GM19239 (cell line): ENCODE measurements around the genes FAM241B, NPFFR1 and PRF1.

DNA sequence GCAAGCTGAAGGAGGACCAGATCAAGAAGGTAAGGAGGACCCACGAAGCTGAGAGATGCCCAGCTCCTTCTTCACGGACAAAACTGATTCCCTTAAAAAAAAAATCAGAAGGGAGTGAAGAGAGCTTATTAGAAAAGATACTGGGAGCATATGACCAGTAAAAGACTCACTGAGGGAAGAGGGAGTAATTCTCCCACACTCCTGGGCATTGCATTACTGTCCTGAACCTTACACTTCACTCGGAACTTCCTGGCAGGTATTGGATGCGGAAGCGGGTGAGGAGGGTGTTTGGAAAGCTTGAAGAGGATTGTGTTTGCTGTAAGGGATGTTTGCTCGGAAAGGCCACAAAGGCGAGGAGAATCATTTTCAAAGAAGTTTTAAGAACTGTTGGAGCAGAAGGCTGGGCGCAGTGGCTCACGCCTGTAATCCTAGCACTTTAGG, 358 bp downstream of the HKDC1 start:
- RRBS: no CpG with 5 or more reads among the region's 9 CpGs

- RRBS: no CpG with 5 or more reads among the region's 13 CpGs
Observed at GRCh38 chr10:69326037-69326678, 7.5 kb downstream of the HK1 start.

DNA sequence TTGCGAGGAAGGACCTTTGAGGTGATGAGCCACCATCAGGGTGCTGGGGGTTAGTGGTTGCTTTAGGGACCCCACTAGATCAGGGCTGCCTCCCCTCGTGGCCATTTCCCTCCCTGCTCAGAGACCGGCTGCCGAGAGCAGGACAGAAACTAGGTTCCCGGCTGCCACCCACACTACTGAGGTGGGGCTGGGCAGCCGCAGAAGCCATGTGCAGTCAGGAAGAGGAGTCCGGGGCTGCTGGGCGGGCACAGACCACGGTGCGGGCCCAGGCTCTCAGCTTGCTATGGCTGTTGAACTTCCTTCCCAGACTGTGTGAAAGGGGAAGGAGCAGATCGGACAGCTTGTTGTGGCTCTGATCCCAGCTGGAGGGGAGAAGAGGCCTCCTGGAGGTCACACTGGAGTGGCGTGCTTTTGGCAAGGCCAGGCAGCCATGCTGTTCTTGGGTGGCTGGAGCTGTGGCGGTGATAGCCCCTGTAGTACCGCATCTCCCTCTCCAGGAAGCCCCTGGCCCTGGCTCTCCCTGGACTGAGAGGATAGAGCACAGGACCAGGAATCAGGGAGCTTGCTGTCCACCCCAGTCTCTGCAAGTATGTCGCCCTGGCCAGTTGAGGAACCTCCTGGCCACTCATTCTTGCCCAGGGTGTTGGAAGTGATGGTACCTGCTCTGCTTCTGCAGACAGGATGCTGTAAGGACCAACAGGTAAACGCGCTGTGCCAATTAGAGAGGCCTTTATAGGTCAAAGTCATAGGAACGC, 16.5 kb downstream of the HK1 start:
- RRBS: 19% methylated on average over 3 of the region's 18 CpGs

GRCh38 chr10:69417284-69417875, 662 bp upstream of the TACR2 start:
- RRBS: 66% methylated on average over 4 of the region's 16 CpGs

GRCh38 chr10:69472467-69473080, 21.3 kb downstream of the TSPAN15 start:
- RRBS: no CpG with 5 or more reads among the region's 5 CpGs

GRCh38 chr10:69474559-69475480, 23.6 kb downstream of the TSPAN15 start:
- RRBS: 39% methylated on average over 3 of the region's 11 CpGs

DNA sequence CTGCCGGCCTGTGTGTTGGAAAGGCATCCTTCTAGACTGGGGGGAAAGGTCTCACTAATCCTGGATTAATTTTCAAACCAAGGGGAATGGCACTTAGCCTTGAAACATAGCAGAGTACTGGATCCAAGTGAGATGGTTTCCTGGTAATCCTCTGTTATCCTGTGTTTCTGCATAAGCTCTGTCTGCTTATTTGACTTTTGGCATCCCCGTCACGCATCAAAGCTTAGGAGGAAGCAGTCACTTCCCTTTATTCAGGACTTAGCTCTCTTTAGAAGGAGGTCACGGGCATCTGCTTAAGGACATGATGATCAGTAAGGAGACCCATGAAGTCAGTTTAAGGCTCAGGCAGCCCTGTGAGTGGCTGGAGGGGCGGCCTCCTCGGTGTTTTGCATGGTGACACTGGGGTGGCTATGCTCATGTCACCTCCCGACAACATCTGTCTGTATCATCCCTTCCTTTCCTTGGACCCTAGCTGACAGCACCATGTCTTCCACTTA, 30.1 kb downstream of the TSPAN15 start:
- RRBS: no CpG with 5 or more reads among the region's 7 CpGs

DNA sequence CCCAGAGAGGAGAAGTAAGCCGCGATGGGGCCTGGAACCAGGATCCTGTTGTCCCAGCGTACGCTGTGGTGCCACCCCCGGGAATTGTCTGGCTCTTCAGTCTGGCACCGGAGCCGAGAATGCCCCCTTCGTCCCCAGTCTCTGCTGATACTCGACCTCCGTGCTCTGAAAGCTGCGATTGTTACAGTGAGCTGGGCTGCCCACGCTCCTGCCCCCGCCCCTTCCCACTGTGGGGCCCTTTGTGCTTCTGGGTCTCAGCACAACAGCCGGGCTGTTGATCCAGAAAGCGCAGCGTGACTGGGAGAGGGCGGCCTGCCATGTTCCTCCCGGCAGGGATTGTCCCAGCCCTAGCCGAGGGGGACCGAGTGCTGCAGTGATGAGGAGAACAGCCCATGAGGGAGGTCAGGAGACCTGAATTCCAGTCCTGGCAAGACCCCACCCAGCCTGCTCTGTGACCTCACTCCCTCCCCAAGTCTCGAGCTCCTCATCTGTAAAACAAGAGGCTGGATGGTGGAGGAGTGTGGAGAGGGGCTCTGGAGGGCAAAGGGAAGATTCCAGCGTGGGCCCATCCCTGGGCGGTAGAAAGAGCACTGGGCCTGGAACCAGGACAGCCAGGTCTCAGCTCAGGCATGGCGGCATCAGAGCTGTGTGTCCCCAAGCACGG, 43.5 kb downstream of the TSPAN15 start:
- RRBS: 67% methylated on average over 5 of the region's 25 CpGs

GRCh38 chr10:69629708-69631060, at the start of gene FAM241B:
Gene FAM241B, plus strand, starts transcription at chr10:69630247.
- RRBS: 7% methylated on average over 22 of the region's 89 CpGs

GRCh38 chr10:69883427-69883872, 81.7 kb downstream of the COL13A1 start:
- RRBS: no CpG with 5 or more reads among the region's 2 CpGs

DNA sequence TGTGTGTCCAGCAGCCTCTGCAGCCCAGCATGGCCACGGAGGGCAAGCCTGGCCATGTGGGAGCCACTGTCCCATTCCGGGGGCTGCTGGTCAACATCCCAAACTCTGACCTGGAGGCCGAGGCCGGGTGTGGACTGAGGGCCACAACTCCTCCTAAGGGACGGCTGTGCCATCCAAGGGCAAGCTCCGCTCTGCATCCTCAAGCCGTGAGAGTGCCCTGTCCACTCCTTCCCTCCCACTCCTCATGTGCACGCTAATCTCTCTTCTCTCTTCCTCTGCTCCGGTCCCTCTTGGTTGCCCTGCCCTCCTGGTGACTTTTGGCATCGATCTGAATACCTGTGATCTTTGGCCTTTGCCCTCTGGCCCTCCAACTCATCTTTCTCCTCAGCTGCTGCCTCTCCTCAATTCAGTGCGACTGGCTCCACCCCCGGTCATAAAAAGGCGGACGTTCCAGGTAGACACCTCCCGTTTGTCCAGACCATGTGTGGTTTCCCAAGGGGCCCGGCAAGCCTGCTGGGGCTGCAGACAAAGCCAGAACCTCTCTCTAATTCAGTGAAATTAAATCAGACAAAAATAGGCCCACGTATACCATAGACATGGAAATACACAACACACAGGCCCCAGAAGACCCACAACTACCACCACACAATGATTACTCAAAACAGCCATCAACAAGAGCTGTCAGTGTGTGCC, 96.7 kb downstream of the COL13A1 start:
- RRBS: 43% methylated on average over 7 of the region's 17 CpGs

DNA sequence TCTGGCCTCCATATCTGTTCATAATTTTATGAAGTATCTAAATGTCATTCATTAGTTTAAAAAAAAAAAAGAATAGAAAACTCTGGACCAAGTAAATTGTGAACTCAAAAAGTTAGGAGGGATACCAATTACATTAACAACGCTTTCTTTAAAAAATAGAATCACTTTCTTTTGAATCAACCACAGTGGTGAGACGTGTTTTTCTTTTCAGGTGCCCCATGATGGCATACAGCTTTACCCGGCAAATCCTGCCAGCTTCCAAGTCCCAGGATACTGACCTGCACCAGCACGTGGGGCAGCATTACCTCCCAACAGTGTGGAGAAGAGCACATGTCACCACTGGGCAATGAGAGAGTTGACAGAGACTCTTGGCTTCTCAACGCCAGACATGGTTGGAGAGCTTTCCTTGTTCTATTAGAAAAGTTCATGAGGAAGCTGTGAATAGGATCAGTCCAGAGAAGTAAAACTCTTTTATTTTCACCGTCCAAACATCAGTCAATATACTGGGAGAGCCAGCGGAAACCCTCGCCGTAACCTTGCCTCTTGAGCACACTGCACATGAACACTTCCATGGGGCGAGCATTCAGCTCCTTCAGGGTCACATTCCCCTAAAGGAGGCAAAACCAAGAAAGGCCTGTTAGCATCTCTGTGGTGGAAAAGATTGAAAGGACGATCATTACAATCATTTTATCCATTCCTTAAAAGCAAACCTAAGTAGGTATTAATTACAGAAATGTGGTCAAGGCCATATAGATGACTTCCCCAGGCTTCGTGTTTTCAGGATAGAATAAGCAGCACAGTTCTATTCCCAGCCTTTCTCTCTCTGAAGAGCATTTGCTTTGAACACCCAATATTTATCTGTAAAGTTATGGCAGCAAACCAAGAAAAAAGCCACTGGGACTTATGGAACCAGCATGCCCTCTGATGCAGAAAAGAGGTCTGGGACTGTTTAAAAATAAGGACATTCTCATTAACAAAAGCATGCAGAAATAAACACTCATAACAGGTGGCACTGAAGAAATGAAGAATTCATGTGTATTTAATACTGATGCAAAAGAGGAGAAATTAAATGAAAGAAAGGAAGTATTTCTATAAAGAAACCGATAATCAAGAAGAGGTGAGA, 5.8 kb upstream of the TYSND1 start:
- RRBS: no CpG with 5 or more reads among the region's 13 CpGs

DNA sequence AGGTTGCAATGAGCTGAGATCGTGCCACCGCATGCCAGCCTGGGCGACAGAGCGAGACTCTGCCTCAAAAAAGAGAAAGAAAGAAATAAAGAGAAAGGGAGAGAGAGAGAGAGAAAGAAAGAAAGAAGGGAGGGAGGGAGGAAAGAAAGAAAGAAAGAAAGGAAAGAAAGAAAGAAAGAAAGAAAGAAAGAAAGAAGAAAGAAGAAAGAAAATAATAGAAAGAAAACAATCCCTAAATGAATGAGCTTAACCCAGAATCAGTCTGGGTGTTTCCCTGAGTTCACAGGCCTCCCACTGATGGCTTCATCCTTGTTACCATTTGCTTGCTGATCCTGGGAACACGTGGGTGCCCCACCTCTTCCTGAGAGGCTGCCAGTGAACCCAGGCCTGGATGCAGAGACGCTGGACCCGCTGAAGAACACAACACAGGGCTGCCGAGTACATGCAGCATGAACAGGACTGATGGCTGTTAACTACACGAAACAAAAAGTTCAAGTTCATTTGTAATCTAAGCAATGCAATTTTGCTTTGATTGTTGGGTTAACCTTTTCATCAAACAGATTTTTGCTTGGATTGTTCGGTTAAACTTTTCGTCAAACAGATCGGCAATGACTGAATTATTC, 11.6 kb downstream of the NPFFR1 start:
- RRBS: no CpG with 5 or more reads among the region's 12 CpGs

DNA sequence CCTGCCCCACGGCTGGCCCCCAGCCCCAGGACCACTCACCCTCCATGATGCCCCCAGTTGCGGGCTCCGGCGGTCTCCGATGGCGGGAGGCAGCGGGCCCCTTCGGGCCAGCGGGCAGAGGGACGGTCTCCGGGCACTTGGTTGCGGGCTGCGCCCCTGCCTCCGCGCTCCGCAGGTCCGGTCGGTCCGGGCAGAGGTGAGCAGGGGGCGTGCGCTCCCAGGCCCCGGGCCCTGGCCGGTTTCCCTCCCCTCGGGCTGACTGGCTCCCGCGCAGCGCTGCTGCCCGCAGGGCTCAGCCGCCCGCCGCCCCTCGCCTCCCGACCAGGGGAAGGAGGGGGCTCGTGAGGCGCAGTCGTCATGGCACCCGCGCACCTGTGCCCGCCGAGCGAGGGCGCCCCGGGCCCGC, at the start of gene NPFFR1:
Gene NPFFR1 (minus strand): TSS at position 374 of the 406 bp plus-strand sequence.
- RRBS: 28% methylated on average over 20 of the region's 44 CpGs

DNA sequence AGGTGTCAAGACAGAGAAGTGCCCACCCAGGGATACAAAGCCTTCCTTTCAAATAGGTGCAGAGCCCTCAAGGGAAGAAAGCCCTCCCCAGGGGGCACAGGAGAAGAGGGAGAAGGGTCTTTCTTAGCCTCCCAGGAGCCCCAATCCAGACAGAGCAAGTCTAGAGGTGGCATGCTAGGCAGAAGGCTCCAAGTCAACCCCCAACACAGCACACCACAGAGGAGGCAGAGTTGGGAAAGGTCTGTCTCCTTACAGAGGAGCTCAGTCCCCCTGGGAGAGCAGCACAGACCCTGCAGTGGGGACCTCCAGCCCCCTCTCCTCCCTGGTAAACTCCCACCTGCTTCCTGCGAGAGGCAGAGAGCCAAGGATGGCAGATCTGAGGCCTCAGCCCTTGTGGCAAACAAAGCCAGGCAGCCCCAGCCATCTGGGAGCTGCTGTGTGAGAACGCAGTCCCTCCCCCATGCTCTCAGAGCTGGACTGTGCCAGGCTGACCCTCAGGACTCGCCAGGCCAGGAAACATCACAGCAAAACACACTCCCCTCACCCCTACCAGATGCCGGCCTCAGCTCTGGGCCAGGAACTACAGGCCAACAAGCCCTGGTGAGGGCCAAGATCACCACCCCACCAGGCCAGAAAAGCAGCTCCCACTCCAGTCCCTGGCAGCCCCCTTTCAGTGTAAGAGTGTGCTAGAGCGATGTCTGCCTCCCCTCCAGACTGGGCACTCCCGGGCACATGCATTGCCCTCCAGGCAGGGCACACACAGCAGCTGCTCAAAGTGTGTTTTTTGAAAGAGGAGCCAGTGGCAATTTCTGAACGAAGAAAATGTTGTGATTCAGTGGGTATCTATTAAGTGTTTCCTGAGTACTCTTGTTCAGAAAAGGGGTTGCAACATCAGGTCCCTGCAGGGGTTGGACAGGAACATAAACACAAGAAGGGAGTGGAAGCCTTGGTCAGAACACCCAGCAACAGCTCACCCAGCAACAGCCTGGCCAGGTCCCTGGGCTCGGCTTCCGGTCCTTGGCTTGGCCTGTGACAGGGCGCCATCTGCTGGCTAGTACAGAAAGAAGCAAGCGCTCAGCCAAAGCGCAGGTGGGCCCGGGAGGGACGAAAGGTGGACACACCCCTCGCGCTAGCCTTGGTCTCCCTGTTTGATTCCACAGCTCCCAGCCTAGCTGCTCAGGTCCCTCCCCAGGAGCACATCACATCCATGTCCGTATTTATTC, 18.4 kb downstream of the LRRC20 start:
- RRBS: 4% methylated on average over 5 of the region's 17 CpGs

DNA sequence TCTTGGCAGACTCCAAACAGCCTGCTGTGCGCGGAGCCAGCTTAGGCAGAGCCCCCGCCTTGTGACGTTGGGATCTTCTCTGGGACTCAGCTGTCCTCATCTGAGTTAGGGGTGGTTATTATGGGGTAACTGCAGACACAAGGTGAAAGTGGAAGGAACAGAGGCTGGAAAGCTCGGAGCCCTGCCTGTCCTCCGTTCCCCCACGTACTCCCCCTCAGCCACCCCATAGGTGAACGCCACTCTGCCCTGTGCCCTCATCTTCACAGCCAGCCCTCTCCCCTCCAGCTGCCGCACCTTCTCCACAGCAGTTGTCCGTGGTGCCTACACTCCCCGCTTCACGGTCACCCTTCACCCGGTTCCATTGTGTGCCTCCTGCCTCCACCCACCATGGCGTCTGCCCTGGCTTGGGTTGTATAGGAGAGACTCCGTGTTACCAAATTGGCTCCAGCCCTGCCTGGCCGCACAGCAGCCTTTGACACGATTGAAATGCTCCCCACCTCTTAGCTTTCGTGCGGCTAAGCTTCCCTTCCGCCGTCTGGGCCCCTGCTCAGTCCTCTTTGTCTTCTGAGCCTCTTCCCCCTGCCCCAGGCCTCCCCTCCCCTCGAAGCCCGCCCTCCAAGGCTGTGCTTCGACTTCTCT, 18.2 kb upstream of the NODAL start:
- RRBS: no CpG with 5 or more reads among the region's 24 CpGs

- RRBS: no CpG with 5 or more reads among the region's 1 CpG
Observed at GRCh38 chr10:70589761-70590170, 12.8 kb downstream of the PRF1 start.

DNA sequence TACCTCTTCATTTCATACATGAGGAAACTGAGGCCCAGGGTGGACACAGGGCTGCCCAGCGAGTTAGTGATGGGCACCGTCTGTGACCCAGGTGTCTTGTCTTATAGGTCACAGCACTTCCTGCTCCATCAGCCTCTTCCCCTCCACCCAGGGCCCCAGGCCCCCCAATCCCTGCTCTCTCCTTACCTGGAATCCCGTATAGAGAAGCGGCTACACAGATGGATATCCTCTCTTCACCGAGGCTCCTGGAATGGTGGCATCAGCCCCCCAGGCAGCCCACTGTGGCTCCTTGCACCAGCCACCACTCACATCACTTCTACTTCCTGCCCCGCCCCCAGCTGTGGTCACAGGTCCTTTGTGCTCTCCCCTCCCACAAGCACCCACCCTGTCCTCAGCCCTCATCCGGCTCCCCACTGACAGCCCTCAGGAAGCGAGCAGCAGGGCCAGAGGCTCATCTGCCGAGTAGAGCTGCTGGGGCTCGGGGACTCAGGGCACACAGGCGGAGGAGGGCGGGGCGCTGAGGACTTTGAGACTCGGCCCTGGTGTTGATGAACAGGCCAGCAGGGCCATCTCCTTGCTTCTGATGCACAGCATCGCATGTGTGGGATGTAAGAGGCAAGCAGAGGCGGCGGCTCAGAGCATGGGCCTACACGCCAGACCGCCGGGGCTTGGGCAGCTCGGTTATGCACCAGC, at the start of gene PRF1:
Gene PRF1 (minus strand): TSS at position 283 of the 693 bp plus-strand sequence.
- RRBS: no CpG with 5 or more reads among the region's 21 CpGs

- RRBS: no CpG with 5 or more reads among the region's 2 CpGs
Observed at GRCh38 chr10:70940769-70941144, 52.4 kb upstream of the PCBD1 start.

GRCh38 chr10:71013988-71014442, 125.7 kb upstream of the PCBD1 start:
- RRBS: no CpG with 5 or more reads among the region's 7 CpGs